ENCODE measurements around the genes VGLL3, PROS1, OR5H14 and OR5H15.

- PRO-cap: no peak
Measured at GRCh38 chr3:74317899-74318375, 296.5 kb downstream of the CNTN3 start.

- PRO-cap: no peak
Measured at GRCh38 chr3:81509139-81509734, 252.2 kb downstream of the GBE1 start.

- PRO-cap: no peak
Measured at GRCh38 chr3:81622121-81622958, 139.1 kb downstream of the GBE1 start.

DNA sequence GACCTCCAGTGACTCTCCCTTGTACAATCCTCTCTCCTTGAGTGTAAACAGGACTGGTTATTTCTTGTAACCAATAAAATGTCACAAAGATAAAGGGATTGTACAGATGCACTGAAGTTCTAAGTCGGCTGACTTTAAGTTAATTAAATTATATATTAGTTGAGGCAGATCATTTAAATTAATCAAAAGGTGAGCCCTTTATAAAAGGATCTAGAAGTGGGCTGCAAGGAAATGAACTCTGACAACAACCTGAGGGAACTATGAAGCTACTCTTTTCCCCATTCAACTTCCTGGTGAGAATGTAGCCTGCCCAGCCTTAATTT lies 555.7 kb upstream of the GBE1 start:
- PRO-cap: no peak

DNA sequence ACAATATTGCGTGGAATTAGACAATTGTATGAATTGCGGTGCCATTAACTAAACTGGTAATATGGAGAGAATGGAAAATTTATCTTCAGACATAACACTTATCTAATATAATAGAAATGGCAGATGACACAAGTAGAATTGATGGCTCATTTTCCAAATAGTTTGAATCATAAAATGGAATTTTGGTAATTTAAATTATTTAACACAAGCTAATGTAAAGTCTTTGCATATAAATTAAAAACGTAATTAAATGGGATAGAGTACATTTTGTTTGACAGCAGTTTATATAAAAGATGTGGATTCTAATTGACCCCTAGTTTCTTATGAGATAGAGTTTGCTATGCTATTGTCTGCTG lies 716.1 kb upstream of the CADM2 start:
- PRO-cap: unidirectional peak, plus-strand start at position 75 of the sequence

GRCh38 chr3:84959227-84959755 lies 502 bp downstream of the CADM2 start:
- PRO-cap: no peak

GRCh38 chr3:86942793-86943724 lies 47.9 kb downstream of the VGLL3 start:
- PRO-cap: no peak

GRCh38 chr3:86990798-86991628 lies at the start of gene VGLL3:
VGLL3 (minus strand) TSS chr3:86991149.
- PRO-cap: unidirectional peak, minus-strand start at chr3:86990860; bidirectional peak, plus-strand start at chr3:86991395, minus-strand start at chr3:86991284

- PRO-cap: no peak
Measured at GRCh38 chr3:86993742-86994079, 2.8 kb upstream of the VGLL3 start.

DNA sequence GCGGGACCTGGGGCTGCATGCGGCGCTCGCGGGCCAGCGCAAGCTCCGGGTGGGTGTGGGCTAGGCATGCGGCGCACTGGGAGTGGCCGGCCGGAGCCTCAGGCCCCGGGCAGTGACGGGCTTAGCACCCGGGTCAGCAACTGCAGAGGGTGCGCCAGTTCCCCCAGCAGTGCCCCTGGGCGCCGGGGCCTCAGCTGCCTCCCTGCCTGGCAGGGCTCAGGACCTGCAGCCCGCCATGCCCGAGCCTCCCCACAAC lies 98.9 kb upstream of the POU1F1 start:
- PRO-cap: unidirectional peak, minus-strand start at position 78 of the sequence

DNA sequence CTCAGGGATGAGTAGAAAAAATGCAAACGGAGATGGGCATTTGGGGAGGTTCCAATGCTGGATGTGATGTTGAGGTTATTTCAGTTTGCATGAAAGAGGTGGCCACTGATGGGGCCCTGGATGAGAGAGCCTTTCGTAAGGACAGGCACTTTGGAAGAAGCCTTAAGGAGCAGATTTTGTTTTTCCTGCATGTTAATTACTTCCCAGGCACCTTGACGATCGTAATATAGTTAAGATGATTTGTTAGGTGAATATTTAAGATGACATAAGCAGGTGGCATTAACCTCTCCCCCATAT lies 1.1 kb downstream of the HTR1F start:
- PRO-cap: no peak

DNA sequence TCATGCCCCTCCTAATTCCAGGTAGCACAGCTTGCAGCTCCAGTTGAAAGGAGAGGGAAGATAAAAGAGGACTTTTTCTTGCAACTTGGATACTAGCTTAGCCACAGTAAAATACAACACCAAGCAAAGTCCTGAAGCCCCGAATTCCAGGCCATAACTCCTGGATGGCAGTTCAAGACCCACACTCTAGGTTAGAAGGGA lies 332.7 kb upstream of the EPHA3 start:
- PRO-cap: no peak

GRCh38 chr3:93972897-93973422 lies 736 bp downstream of the PROS1 start:
- PRO-cap: no peak

- PRO-cap: bidirectional peak, plus-strand start at chr3:93974001, minus-strand start at chr3:93973847
Measured at GRCh38 chr3:93973423-93974460, at the start of gene PROS1. PROS1 (minus strand) TSS chr3:93973896.

GRCh38 chr3:94058654-94059854 lies 3.7 kb downstream of the DHFR2 start:
- PRO-cap: no peak

GRCh38 chr3:94064404-94064711 lies 1.5 kb downstream of the NSUN3 start:
- PRO-cap: no peak

DNA sequence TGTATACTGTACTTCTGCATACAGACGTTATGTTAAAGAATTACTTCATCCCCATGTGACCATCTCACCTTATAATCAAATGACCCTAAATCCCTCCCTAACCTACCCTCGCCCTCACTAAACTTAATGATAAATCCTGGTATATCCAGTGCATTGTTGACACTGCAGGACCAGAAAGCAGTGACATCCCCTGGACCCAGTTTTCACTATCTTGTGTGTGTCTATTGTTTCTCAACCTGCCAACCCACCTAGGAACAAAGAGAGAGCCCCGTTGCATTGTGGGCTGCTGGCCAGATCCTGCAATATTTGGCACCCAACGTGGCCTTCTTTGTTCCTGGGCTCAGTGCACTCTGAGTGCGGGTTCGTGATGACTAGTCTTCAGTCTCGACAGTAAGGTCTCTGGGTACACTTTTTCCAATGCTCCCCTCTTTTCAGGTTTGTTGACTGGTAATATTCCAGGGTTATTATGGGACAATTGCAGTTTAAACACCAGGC lies 584.9 kb downstream of the NSUN3 start:
- PRO-cap: no peak

GRCh38 chr3:94648707-94649175 lies 585.9 kb downstream of the NSUN3 start:
- PRO-cap: no peak

DNA sequence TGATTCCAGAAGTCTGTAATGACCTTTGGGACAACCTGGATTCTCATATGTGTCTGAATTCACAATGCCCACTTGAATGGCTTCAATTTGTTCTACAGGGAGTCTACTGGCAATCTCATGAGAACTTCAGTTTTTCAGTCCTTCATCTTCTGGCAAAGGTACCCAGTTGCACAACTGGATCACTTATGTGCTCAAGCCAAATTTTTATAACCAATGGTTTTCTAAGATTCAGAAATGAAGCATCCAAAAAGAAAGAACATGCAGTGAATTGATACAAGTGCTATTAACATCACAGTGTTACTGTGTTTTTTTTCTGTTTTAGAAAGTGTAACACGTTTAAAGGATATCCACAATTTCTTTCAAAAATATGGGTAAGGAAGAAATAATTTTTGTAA lies at the start of gene OR5H14:
TSS of gene OR5H14 (plus strand) at position 296 of the 395 bp plus-strand sequence.
- PRO-cap: no peak

DNA sequence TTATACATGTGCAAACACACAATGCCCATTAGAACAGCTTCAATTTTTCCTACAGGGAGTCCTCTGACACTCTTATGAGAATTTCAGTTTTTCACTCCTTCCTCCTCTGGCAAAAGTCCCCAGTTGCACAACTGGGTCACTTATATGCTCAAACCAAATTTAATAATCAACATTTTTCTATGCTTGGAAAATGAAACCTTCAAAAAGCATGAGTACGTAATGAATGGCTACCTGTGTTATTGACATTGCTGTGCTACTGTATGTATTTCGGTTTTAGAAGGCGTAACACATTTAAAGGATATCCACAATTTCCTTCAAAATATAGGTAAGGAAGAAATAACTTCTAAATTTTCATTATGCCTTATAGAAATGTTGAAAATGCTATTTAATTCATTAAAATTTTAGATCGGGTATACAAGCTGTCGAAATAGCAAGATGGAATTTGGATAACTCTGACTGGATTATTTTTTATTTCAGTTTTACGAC lies at the start of gene OR5H15:
TSS of gene OR5H15 (plus strand) at position 190 of the 486 bp plus-strand sequence.
- PRO-cap: no peak